Skeletal muscle cell (primary cell): ENCODE measurements around a stretch of chr3.

DNA sequence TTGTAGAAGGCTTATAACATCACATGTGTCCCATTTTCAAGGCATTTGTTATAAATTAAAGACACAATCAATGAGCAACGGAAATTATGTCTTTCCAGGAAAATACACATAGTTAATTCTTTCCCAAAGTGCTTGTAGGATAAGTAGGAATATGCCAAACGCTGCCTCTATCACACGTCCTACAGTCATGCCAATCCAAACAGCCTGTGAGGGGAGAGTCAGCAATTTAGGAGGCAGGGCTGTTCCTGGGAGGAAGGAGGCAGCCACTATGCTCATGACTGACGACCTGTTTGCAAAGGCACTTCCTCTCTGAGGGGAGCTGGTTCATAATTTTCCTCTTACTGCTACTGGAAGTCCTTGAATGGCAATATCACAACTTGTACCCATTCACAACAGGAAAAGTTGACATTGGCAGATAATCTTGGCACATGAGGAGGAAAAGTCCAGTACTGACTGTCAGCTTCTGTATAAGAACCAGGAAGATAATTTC, 267.1 kb upstream of the ADAMTS9 start:
- RRBS = no CpG with 5 or more reads among the region's 4 CpGs

- RRBS = no CpG with 5 or more reads among the region's 8 CpGs
Measured at GRCh38 chr3:65714037-65714601, 324.6 kb downstream of the MAGI1 start.

DNA sequence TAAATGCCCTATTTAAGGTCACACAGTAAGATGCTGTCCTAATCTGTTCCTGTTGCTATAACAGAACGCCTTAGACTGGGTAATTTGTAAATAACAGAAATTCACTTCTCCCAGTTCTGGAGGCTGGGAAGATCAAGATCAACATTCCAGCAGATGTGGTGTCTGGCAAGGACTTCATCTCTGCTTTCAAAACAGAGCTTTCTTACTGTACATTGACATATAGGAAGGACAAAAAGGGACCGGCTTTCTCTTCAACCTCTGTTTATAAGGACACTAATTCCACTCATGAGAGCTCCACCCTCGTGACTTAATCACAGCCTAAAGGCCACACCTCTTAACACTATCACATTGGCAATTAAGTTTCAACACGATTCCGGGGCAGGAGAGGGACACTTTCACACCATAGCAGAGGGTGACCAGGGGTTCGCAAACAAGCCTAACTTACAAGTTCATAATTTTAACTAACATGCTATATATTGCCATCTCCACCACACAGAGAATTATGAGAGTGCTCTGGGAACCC, 231.5 kb downstream of the MAGI1 start:
- RRBS = no CpG with 5 or more reads among the region's 6 CpGs

GRCh38 chr3:65810969-65811668, 227.6 kb downstream of the MAGI1 start:
- RRBS = no CpG with 5 or more reads among the region's 5 CpGs

DNA sequence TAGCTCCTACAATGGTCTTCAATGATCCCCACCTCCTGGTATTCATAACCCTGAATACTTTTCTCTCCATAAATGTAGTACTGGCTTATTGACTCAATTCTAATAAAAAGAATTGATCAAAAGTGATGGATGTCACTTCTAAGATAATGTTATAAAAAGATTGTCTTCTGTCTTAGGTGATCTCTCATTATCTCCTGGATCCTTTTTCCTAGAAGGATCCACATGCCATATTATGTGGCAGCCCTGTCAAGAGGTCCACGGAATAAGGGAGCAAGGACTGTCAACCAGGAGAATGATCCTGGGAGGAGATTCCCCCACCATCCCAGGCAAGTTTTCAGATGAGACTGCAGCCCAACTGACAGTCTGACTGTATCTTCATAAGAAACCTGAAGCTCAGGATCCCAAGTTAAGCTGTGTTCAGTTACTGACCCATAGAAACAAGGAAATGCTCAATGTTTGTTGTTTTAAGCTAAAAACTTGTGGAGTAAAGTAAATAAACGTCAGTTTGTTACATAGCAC, 195.6 kb downstream of the MAGI1 start:
- RRBS = no CpG with 5 or more reads among the region's 2 CpGs

- RRBS = no CpG with 5 or more reads among the region's 6 CpGs
Measured at GRCh38 chr3:65871130-65872125, 167.3 kb downstream of the MAGI1 start.

DNA sequence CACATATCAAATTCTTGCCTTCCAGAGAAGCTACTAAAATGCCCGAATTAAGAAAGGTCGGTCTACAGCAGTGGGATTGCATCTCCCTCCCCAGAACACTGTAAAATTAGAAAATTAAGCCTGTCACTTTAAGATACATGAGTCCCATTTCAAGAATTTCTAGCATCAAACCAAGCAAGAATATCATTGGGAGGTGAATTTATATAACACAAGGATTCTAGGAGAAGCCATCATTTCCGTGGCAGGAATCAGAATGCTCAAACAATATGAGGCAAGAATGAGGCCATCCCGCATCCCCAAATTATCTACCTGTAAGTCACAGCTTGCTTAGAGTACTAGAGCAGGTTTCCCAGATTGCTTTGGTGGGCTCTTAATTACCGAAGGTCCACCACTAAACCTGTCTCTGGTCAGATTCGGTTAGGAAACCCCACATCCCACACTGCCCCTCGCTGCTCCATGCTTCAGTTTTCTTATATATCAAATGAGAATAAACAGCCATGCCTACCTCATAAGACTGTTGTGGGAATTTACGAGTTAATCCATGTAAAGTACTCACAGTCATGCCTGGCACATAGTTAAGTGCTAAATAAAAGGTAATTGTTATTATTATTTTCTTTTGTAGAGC, 114.3 kb downstream of the MAGI1 start:
- RRBS = no CpG with 5 or more reads among the region's 8 CpGs

- RRBS = 46% methylated on average over 3 of the region's 13 CpGs
Measured at GRCh38 chr3:65996446-65996975, 42.2 kb downstream of the MAGI1 start.

DNA sequence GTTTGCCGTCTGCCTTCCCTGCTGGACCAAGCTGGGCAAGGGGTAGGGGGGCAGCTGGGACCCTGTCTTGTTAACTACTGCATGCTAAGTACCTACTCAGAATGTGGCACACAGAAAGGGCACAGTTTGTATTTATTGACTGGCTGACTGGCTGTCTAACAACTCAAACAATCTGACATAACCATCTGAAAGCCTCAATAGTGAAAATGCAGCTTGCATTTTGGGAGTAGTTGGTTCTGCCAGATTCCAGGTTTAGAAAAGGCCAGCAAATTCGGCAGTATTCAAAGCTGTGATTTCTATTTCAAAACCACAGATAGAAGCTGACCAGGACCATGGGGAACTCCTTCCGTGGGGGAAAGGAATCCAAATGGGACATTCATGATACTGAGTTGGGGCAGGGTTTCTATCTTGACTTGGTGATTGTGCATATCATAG, 16.7 kb upstream of the MAGI1 start:
- RRBS = no CpG with 5 or more reads among the region's 3 CpGs

GRCh38 chr3:66306886-66307291, 86.1 kb downstream of the SLC25A26 start:
- RRBS = no CpG with 5 or more reads among the region's 3 CpGs

GRCh38 chr3:66385972-66386537, 114.8 kb downstream of the LRIG1 start:
- RRBS = no CpG with 5 or more reads among the region's 12 CpGs

GRCh38 chr3:66432787-66432986, 68.1 kb downstream of the LRIG1 start:
- RRBS = no CpG with 5 or more reads among the region's 3 CpGs

DNA sequence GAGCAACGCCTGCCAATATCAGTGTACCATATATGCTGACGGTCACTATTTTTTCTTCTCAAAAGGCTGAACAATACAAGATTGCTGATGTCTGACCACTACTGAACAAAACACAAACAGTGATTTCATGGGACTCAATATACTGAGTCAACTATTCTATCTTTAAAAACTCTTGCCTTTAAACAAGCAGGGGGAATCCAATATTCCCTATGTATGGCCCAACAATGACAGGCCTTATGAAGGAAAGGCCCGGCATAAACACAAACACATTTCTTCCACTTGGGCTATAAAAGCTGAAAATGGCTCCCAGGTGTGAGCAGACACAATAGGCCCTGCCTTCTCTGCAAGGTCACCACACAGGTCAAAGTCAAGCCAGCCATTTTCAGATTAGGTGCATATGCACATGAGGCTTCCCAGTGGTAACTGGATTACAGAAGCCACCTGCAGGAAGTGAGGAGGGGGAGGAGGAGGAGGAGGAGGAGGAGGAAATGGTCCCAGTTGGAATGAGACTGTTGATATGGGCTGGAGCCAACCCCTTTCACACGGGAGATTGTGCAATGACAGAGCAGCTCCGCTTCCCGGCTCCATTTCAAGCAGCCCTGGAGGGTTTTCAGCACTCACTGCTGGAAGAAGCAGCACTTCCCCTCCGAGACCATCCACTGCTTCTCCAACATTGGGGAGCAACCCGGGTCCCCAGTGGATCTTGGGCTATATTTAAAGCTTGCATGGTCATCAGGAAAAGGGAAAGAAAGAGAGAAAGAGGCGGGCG, 58.6 kb downstream of the LRIG1 start:
- RRBS = no CpG with 5 or more reads among the region's 10 CpGs

DNA sequence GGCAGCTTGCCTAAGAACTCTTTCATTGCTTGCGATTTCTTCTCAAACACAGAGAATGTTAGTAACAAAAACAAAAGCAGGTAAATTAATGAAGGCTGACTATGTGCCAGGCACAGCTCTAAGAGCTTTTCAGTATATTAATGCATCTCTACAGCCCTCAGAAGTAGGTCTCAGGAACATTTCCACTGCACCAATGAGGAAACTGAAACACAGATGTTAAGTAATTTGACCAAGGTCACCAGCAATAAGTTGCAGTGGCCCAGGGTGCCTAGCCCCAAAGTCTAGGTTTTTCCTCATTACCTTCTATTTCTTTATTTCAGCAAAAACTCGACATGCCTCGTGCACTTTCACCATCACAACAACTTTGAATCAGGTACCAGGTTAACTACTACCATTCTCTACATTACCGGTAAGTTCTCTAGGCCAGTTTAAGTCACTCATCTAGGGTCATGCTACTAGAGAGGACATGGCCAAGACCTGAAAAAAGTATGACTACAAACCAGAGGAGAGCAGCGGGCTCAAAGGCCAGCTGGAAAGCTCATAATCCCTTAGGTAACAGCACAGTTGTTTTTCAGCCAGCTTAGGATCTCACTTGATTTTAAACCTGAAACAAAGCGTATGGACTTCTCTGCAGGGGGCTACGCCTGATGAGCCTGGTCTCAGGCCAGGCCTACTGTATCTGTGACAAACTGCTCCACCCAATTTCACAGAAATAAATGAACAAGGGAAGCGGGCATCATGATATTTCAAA, 47.4 kb downstream of the LRIG1 start:
- RRBS = no CpG with 5 or more reads among the region's 8 CpGs

GRCh38 chr3:66480514-66481403, 20.1 kb downstream of the LRIG1 start:
- RRBS = no CpG with 5 or more reads among the region's 7 CpGs

DNA sequence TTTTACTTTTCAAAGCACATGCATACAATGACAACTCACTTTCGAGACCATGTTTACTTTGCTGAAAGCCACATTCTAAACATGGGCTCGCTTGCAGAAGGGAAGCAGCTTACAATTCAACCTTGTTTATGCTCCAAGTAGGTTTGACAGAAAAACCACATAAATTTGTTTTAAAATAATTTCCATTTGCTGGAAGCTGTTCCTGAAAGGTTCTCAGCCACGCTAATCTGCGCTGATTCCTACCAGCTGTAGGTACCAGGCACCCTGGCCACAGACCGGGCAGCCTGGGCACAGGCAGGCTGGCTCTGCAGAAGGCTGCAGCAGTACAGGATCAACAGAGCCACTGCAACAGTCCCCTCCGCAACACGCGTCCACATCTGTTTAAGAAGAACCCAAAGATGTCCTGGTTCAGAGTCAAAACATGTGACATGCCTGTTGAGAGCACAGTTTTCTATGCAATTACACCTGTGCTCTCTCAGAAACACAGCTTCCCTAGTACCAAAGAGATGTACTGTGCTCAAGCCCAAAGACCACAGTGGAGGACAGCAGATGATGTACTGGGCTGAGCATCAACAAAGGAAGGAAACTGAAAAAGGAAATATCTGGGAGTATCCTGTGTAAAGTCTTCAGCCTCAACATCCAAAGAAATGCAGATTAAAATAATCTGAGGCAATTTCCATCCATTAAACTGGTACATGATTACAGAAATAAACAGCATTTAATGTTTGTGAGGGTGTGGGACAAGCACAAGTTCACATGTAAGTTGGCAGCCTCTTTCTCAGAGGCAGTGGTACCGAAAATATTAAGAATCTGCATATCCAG, 18.8 kb downstream of the LRIG1 start:
- RRBS = no CpG with 5 or more reads among the region's 9 CpGs

- RRBS = no CpG with 5 or more reads among the region's 11 CpGs
Measured at GRCh38 chr3:66495100-66496221, 5.4 kb downstream of the LRIG1 start.

DNA sequence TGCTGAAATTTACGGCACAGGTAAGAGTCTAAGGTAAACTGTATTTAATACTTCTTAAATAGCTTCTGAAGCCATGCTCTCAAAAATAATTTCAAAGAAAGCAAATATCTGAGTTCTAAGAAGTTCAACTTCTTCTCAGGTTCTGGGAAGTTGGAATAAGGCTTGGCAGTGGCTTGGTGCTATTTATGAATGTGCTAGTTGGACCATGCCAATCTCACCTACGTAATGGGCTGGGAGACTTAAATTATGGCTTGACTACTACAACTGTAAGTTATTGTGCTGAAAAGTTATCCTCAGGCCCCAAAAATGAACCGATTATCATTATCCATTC, 3.6 kb downstream of the LRIG1 start:
- RRBS = no CpG with 5 or more reads among the region's 3 CpGs

- RRBS = no CpG with 5 or more reads among the region's 8 CpGs
Measured at GRCh38 chr3:66546305-66546746, 45.5 kb upstream of the LRIG1 start.

DNA sequence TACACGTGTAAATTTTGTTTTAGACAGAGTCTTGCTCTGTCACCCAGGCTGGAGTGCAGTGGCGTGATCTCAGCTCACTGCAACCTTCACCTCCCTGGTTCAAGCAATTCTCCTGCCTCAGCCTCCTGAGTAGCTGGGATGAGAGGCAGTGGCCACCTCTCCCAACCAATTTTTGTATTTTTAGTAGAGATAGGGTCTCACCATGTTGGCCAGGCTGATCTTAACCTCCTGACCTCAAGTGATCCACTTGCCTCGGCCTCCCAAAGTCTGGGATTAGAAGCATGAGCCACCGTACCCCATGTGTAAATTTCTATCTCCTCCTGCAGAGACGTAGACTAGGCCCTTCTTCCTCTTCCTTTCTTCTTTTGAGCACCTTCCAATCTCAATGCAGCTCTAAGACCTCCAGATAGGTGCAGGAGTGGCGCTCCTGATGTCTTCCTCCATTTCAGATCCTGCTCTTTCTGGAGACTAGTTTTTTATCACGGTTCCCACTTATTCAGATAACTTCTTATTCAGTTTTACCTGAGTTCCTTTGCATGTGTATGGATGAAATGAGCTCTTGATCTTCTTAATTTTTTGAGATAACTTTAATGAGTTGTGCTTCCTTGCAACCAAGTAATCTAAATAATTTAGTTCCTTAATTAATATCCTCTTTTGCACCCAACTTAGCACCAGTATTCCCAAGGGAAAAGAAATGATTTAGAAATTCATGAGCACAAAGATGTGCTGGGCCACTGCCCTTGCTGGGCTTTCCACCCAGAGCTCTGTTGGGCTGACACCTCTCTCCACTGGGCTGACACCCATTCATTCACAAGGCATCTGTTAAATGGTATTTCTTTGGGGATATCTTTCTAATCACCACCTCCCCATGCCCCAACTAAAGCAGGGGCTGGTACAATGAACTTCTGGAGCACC, 275.2 kb downstream of the SUCLG2 start:
- RRBS = no CpG with 5 or more reads among the region's 7 CpGs